Lung (tissue), 4 donors: ENCODE results near the genes AMER2 and ATP8A2.

- PRO-cap, result no peak
- RAMPAGE, long total RNA, result no peak
- RRBS, result no CpG with 5 or more reads among the region's 2 CpGs
Observed at GRCh38 chr13:24361035-24361342, 51.6 kb downstream of the C1QTNF9 start.

DNA sequence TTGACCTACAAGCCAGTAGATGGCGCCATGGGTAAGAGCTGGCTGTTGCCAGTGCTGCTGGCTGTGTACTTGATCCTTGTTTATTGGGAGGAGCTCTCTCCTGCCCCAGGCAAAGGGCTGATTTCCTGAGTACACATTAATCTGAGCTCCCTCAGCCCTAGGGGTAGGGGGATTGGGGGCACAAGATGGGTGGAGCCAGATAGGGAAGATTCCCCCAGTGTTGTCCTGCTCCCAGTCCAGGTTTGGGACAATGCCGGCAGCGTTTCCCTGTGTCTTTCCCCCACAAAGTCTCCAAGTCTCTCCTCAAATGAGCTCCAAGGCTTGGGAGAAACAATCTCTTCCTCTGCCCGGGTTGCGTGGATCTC lies 67.9 kb upstream of the PARP4 start:
- PRO-cap, result no peak
- RAMPAGE, long total RNA, result no peak
- RRBS, result no CpG with 5 or more reads among the region's 5 CpGs

DNA sequence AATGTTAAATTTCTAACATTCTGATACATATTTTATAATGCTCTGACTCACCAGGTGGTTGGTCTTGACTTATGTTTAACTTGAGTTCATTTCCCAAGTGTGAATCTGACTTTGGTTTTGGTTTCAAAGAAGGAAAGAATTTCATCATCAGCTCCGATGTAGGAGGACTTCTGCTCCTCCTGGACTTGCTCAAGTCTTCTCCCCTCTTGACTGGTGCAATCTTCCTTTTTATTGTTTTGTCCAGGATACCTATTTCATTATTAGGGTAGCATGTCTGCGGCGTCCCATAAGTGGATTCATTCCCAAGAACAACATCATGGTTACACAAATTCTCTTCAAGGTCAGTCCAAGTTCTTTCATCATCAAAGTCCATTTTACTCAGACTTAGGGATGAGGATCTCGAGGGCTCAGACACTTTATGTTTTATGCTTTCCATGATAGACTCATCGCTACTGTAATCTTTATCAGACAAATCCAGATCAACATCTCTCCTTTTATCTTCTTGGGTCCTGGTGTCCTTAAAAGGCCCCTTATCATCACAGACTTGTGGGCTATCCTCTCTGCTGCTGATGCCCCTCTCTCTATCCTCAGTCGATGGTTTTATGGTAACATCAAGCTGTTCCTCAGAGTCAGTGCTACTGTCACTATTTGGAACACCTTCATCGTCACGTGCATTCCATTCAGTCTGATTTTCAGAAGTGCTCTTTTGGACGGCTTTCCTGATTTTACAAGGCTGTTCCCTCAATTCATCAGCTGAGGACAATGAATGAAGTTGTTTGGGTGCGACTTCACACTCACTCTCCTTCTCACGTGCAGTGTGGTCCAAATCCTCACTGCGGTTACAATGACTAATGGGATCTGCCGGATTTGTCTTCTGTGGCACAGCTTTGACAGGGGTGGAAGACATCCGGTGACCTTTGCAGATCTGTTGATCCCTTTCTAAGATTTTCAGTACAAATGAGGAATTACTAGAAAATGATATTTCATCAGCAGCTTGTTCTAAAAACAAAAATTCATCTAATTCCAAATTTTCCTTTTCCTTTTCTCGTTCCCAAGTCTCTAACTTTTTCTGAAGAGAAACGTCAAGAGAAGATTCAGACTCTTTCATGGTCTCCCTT lies 17.0 kb downstream of the CENPJ start:
- PRO-cap, result no peak
- RAMPAGE, long total RNA, result no peak
- RRBS, result no CpG with 5 or more reads among the region's 16 CpGs

- PRO-cap, result no peak
- RAMPAGE, long total RNA, result no peak
- RRBS, result no CpG with 5 or more reads among the region's 6 CpGs
Observed at GRCh38 chr13:24956734-24957551, 34.3 kb upstream of the CENPJ start.

- PRO-cap, result no peak
- RAMPAGE, long total RNA, result no peak
- RRBS, result no CpG with 5 or more reads among the region's 9 CpGs
Observed at GRCh38 chr13:25172101-25172717, at the start of gene AMER2. Gene AMER2 (minus strand): TSS chr13:25172288.

DNA sequence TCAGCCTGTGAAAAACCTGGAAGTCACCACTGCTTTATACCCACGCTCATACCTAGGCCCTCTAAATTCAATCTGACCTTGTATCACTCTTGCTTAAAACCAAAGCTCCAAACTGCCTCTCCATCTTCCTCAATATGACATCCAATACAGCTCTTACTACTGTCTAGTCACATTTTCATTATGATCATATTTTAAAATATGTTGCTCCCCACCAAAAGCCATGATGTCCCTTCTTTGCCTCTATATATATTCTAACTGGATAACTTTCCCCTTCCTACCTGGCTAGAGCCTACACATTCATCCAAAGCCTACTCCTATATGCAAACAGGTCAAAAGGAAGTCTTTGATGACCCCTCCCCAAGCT lies 53.8 kb downstream of the MTMR6 start:
- PRO-cap, result no peak
- RAMPAGE, long total RNA, result no peak
- RRBS, result no CpG with 5 or more reads among the region's 1 CpG

DNA sequence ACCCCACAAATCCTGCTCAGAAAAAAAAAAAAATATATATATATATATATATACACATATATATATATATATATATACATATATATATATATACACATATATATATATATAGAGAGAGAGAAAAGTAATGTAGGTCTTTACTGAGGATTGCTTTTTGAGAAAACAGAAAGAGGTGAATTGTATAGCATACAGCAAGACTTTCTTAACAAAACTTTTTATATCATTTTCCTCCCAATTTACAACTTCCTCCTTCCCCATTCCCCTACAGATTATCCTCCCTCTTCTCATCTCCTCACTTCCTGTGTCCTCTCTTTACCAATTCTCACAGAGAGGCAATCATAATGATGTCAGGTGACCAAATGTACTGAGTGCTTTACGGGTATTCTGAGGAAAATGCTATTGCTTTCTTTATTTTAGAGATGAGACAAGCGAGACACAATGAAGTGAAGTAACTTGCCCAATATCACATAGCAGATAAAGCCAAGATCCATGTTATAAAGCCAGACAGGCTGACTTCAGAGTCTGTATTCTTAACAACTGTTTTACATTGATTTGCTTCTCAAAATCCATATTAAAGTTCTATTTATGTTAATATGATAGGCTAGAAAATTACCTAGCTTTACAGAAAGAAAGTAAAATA lies 1.7 kb upstream of the MTMR6 start:
- PRO-cap, result no peak
- RAMPAGE, long total RNA, result no peak
- RRBS, result no CpG with 5 or more reads among the region's 2 CpGs

DNA sequence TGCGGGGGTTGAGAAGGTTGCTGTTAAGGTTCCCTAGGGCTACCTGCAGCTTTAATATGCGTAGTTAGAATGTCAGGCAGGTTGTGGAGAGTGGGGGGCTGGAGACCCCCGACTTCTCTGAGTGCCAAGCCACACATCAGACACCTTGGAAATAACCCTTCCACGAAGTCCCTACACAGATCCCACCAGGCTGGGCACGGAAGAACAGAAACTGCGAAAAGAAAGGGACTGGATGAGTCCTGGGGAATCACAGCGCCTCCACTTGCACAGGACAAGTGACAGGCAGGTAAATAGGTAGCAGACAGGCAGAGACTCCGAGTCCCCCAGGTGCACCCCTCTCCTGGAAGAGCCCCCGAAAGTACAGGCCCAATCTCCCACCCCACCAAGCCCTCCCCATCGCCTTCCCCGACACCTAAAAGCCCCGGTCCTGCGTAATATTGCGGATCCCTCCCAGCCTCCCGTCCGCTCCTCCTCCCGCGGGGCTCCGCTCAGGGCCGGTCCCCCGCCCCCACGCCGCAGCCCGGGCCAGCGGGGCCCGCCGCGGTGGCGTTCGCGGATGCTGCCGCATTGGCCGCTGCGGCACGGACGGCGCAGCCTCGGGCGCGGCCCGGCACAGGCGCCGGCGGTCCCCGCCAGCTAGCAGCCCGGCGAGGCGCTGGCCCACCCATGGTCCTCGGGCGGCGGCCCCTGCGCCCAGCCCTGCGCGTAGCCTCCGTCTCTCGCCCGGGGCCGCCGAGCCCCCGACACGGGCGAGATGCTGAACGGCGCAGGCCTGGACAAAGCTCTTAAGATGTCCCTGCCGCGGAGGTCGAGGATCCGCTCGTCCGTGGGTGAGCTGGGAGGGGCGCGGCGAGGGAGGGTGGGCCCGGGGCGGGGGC lies at the start of gene ATP8A2:
Gene ATP8A2, plus strand, starts transcription at position 516 of the 878 bp plus-strand sequence.
- PRO-cap, result no peak
- RAMPAGE, long total RNA, result no peak
- RRBS, result 3% methylated on average over 35 of the region's 75 CpGs

DNA sequence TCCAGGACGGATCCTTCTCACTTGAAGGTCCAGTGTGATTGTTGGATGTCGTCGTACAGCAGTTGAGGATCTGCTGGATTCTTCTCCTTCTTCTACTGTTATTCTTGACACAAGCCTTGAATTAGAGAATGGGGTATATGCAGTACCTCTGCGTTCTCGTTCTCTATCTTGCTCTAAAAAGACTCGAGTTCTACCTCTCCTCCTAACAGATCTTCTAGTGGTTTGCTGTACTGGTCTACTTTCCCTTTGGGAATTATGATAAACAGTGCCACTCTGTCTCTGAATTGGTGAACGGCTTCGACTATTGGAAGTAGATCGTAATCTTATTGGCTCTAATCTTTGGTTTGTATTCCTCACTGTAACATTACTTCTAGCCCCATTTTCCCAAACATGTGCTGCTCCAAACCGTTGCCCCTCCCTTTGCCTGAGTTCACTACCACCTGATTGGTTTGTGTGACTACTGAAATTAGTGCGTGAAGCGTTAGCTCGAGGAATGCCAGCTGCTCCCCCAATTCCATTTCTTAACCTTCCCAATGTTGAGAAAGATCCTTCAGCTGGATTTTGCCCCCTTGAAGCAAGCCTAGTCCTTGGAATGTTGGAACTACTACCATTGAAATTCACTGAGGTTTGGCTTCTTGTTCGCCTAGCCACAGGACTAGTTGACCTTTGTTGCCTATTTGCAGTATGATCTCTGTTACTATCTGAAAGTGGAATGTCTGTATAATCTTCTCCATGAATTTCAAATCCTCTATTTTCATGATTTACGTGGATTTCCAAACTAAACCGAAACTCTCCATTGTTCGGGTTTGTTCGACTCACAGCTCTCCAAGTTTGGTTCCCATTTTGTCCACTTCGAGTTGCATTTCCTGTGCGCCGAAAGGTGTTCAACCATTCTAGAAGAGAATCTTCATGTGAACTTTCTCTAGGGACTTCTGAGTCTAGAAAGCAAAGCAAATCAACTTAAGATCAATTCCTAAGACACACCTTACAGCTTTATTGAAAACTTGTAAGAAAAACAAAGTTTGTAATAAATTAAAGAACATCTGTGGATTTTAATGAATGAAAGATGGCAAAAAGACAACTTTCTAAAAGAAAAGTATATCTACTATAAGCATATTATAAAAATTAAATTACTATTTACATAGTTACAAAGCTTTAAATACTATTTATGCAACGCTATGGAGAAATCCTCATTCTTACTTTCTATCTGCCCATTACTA lies 7.0 kb downstream of the RNF6 start:
- PRO-cap, result no peak
- RAMPAGE, long total RNA, result no peak
- RRBS, result no CpG with 5 or more reads among the region's 22 CpGs

GRCh38 chr13:26557201-26557625 lies 270 bp upstream of the WASF3 start:
- PRO-cap, result bidirectional peak, plus-strand start at chr13:26557718, minus-strand start at chr13:26557394
- RAMPAGE, long total RNA, result no peak
- RRBS, result 3% methylated on average over 6 of the region's 22 CpGs

DNA sequence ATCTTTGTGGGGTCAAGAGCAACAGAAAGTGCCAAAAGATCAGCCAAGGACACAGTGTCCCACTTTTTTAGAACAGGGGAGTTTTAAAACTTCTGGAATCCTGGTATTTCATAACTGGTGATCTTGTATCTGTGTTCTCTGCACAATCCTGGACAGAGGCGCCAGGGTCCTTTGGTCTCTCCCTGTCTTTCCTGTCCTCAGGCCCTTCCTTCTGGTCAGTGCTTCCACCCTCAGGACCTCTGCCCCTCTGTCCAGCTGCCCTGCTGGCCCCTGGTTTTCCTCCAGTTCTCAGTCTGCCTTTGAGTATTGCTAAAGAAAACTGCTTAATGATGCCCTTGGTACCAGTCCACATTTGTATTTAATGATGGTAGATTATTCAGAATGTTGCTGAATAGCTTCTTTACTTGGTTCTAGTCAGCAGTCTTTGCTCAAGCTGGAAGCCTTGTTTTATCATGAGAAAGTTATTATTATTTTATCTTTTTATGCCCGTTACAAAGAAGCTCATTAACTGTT lies 47.4 kb downstream of the WASF3 start:
- PRO-cap, result no peak
- RAMPAGE, long total RNA, result no peak
- RRBS, result no CpG with 5 or more reads among the region's 2 CpGs

DNA sequence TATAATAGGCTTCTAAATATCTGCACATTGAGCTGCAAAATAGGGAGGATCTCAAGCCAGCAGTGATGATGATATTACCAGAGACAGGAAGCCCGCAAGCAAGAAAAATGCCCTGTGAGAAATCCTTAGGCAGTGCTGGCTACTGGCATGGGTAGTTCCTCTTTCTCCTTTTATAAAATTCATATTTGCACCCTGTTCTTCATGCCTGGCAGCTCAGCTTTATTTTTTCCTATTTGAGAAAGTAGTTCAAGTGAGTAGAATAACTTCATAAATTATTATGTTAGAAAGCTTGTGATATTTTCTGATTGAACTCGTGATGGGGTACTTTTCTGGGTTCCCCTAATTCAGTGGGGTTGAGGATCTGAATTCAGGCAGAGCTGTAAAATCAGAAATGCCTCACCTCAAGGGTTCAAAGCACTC lies 981 bp upstream of the USP12 start:
- PRO-cap, result no peak
- RAMPAGE, long total RNA, result no peak
- RRBS, result no CpG with 5 or more reads among the region's 2 CpGs

GRCh38 chr13:27252074-27252404 lies 681 bp downstream of the RPL21 start:
- PRO-cap, result no peak
- RAMPAGE, long total RNA, result no peak
- RRBS, result no CpG with 5 or more reads among the region's 12 CpGs

DNA sequence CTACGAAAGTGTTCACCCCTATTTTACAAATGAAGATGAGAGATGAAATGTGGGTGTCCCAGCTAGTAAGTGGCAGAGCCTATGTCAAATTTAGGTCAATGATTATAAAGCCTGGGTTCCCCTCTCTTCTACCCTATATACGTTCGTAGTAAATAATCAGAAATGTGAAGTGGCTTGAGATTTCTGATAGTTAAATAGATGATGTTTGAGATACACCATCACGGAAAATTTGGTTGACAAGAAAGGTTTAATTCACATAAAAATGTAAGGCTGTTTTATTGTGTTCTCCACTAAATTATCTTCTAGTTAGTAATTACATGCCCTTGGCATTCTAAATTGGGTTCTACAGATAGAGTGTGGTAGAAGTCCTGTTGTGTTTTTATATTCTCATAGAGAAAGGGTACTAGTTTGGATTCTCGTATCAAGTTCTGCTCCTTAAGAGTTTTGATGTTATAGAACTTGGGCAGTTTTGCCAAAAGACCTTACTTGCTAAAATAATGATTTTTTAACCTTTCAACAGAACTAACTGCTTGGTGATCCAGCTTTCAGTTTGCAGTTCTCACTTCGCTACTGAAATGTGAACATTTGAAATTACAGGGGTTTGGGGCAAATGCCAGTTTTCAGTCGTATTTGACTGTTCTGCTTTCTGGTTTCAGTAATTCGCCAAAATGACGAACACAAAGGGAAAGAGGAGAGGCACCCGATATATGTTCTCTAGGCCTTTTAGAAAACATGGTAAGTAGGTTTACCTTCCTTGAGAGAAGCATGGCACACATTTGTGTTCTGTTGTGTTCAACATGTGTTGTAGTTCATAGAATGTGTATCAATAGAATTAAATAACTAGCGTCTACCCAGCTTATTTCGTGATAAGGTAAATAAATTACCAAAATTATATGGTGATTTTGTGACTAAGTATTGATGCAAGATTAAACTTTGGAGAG lies 2.0 kb downstream of the RPL21 start:
- PRO-cap, result no peak
- RAMPAGE, long total RNA, result no peak
- RRBS, result no CpG with 5 or more reads among the region's 12 CpGs

GRCh38 chr13:27264022-27264516 lies 6.6 kb upstream of the RASL11A start:
- PRO-cap, result no peak
- RAMPAGE, long total RNA, result no peak
- RRBS, result no CpG with 5 or more reads among the region's 5 CpGs

- PRO-cap, result no peak
- RAMPAGE, long total RNA, result no peak
- RRBS, result 33% methylated on average over 3 of the region's 12 CpGs
Observed at GRCh38 chr13:27372778-27373398, 51.5 kb upstream of the GTF3A start.

DNA sequence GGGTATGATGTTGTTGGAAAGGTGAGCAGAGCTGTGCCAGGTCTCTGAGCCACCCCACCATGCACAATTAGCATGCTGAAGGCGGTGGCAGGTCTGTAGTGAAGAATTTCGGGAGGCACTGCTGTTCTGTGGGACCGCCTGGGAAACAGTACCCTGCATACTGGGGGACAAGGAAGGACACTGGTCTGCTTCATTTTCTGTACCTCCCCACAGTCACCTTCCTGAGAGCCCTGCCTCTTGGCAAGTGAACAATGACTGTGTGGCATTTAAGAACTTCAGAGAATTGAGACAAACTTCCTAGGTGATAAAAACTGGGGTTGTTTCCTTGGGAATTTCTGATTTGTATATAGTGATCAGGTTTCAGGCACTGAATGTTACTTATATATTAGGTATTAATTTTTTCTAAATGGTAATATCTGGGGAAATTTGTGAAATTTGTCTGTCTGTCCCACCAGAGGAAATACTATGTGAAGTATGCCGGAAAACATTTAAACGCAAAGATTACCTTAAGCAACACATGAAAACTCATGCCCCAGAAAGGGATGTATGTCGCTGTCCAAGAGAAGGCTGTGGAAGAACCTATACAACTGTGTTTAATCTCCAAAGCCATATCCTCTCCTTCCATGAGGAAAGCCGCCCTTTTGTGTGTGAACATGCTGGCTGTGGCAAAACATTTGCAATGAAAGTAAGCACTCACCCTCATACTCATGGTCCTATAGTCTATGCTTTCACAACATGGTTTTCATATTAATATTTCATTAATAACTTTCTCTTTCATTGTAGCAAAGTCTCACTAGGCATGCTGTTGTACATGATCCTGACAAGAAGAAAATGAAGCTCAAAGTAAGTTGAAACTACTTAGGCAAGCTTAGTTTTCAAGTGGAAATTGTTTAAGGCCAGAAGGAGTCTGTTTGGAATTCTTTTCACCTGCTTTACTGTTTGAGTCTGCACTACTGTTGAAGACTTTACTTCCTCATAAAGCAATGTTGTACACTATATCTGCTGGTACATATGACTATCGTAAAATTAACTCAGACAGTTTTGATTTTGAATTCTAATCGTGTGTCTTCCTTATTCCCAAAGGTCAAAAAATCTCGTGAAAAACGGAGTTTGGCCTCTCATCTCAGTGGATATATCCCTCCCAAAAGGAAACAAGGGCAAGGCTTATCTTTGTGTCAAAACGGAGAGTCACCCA lies 10.3 kb downstream of the GTF3A start:
- PRO-cap, result no peak
- RAMPAGE, long total RNA, result no peak
- RRBS, result no CpG with 5 or more reads among the region's 12 CpGs

DNA sequence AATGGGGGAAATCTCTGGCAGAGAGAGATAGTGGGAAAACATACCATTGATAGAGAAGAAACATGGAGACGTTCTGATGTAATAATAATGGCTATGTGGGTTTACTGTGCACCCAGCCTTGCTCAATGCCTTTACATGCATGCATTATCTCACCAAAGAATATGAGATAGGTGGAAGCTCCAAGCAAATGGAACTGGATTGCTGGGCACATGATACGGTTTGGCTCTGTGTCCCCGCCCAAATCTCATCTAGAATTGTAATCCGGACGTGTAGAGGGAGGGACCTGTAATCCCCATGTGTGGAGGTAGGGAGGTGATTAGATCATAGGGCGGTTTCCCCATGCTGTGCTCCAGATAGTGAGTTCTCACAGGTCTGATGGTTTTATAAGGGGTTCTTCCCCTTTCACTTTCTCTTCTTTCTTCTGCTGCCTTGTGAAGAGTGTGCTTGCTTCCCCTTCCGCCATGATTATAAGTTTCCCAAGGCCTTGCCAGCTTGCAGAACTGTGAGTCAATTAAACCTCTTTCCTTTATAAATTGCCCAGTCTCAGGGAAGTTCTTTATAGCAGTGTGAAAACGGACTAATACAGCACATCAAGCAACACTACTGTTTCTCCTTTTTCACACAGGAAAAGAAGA lies 32.6 kb upstream of the MTIF3 start:
- PRO-cap, result no peak
- RAMPAGE, long total RNA, result no peak
- RRBS, result 47% methylated on average over 2 of the region's 8 CpGs

DNA sequence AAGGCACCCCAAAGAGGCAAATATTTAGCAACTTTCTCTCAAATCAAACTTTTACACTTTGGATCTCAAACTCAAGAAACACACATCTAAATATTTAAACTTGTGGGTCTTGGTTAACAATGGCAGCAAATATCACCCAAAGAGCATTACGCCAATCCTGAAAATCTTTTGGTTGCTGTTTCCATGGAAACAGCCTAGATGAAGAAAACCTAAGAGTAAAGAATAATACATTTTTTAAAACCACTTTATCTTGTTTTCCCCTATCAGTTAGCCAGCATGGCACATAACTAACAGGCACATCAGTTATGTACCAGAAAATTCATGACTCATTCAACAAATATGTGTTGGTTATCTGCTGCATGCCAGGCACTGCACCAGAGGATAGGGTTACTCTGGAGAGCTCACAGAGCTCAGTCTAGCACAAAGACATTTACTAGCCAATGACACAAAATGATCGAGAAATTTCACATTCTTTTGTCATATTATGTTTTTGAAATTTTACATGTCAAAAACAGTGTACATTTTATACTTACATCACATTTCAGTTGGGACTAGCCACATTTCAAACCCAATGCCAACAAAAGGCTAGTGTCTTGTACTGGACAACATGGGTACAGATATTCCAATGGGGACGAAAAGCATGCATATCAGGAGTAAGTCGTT lies 20.4 kb downstream of the LNX2 start:
- PRO-cap, result no peak
- RAMPAGE, long total RNA, result no peak
- RRBS, result no CpG with 5 or more reads among the region's 4 CpGs

GRCh38 chr13:27971239-27971687 lies 2.1 kb upstream of the CDX2 start:
- PRO-cap, result no peak
- RAMPAGE, long total RNA, result no peak
- RRBS, result no CpG with 5 or more reads among the region's 14 CpGs